Skeletal muscle satellite cell (primary cell): ENCODE measurements around a stretch of chr14.

- CAGE, long polyA plus RNA = no peak
Observed at GRCh38 chr14:101709788-101710576, 51.5 kb upstream of the PPP2R5C start.

DNA sequence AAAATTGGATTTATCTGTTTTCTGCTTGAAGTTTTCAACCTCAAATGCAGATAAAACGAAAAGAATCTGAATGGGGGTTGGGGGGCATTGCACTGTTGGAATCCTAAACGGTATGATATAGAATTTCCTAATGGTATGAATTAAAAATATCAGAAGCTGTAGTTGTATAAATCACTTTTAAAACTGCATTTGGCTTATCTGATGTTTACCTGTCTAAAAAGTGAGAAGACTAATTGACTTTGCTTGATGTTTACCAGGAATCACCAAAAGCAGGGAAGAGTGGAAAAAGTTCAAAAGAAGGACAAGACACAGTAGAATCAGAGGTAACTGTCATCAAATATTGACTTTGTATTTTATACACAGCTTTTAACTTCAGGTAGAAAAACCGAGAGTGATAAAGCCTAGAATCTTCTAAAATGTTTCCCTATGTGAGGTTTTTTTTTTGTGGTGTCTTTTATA is 1.2 kb downstream of the PPP2R5C start:
- CAGE, long polyA plus RNA = no peak

GRCh38 chr14:101780975-101781697 is 19.6 kb downstream of the PPP2R5C start:
- CAGE, long polyA plus RNA = no peak

GRCh38 chr14:101819183-101819576 is 57.7 kb downstream of the PPP2R5C start:
- CAGE, long polyA plus RNA = no peak

DNA sequence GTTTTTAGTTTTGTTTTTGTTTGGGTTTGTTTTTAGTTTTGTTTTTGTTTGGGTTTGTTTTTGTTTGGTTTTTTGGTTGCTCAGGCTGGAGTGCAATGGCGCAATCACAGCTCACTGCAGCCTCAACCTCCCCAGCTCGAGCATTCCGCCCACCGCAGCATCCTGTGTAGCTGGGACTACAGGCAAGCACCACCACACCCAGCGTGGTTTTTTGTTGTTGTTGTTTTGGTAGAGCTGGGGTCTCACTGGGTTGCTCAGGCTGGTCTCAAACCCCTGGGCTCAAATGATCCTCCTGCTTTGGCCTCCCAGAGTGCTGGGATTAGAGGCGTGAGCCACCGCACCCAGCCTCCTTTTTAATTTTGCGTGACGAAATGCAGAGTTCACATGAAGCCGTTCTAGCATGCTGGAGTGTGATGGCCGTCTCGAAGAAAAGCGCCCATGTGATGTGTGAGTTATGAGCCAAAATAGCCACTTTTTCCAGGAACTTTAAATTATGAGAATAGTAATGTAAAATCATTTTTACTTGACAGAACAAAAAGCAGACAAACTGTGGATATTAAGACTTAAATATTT is 58.2 kb downstream of the PPP2R5C start:
- CAGE, long polyA plus RNA = no peak

GRCh38 chr14:101820213-101820847 is 58.8 kb downstream of the PPP2R5C start:
- CAGE, long polyA plus RNA = no peak

GRCh38 chr14:101823377-101824161 is 62.1 kb downstream of the PPP2R5C start:
- CAGE, long polyA plus RNA = no peak

DNA sequence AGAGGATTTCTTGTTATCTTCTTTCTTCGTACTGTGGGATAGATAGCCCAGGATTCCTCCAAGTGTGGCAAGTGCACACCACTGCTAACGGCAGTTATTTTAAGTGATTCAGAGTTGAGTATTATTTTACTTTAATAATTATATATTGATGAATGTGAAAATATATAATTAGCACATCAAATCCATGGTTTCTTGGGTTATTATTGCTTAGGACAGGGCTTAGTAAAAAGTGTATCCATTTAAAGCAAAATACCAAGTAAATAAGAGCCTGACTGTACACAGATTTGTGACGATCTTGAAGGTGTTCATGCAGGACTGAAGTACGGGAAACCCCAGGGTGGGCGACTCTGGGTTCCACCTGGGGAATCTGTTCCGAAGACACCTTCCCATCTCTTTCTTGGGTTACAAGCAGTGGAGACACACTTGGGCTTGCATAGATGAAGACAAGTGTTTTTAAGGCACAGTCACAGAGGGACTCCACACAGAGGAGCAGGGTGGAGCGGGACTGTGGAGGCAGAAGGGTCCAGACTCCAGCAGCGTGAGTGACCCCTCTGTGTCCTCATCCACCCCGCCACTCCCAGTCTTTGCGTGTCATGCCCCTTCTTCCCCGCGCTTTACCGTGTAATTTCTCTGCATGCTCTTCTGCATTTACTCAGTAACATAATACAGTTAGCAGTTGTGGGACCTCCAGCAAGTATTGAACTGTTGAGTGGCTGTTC is 70.9 kb downstream of the PPP2R5C start:
- CAGE, long polyA plus RNA = no peak

DNA sequence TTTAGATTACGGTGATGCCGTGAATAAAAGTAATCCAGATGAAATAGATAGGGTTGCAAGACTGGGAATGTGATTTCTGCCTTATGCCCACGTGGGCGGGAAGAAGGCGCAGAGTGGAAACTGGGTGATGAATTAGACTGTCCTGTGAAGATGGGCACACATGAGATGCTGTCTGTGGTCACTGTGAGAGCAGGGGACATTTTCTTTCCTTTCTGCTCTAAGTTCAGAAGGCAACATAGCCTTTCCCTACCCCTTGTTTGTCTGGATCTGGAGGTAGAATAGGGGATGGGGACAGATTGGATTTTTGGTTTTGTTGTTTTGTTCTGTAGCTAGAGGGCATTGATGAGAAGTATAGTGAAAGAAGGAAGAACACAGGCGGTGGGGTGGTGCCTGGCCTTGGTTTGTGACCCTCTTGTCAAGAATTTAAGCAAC is 97.8 kb downstream of the PPP2R5C start:
- CAGE, long polyA plus RNA = no peak

- CAGE, long polyA plus RNA = no peak
Observed at GRCh38 chr14:101862071-101862605, 100.6 kb downstream of the PPP2R5C start.

- CAGE, long polyA plus RNA = no peak
Observed at GRCh38 chr14:101927724-101928336, 36.5 kb upstream of the DYNC1H1 start.

DNA sequence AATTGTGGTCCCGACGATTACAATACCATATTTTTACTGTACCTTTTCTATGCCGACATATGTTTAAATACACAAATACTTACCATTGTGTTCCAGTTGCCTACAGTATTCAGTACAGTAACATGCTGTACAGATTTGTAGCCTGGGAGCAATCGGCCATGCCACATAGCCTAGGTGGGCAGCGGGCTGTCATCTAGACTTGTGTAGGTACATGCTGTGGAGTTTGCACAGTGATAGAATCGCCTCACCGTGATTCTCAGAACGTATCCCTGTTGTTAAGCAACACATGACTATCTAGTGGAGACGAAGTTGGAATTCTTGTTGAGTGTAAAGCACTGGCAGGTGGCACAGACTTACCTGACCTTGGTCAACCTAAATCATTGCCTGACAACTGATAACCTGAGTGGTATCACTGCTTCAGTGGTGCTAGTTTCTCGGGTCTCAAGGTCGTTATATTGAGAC is 25.5 kb downstream of the DYNC1H1 start:
- CAGE, long polyA plus RNA = no peak

GRCh38 chr14:101997011-101997388 is 32.6 kb downstream of the DYNC1H1 start:
- CAGE, long polyA plus RNA = no peak

DNA sequence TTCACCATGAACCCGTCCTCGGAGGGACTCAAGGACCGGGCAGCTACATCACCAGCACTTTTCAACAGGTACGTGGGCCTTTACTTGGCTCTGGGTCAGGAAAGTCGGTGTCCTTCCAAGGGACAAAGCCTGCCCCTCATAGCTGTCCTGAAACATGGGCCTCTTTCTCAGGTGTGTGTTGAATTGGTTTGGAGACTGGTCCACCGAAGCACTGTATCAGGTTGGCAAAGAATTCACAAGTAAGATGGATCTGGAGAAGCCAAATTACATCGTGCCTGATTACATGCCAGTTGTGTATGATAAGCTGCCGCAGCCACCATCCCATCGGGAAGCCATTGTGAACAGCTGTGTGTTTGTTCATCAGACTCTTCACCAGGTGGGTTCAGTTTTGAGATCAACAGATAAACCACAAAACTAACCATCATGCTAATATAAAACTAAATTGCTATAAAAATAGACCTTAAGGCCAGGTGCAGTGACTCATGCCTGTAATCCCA is 59.0 kb downstream of the HSP90AA1 start:
- CAGE, long polyA plus RNA = no peak

DNA sequence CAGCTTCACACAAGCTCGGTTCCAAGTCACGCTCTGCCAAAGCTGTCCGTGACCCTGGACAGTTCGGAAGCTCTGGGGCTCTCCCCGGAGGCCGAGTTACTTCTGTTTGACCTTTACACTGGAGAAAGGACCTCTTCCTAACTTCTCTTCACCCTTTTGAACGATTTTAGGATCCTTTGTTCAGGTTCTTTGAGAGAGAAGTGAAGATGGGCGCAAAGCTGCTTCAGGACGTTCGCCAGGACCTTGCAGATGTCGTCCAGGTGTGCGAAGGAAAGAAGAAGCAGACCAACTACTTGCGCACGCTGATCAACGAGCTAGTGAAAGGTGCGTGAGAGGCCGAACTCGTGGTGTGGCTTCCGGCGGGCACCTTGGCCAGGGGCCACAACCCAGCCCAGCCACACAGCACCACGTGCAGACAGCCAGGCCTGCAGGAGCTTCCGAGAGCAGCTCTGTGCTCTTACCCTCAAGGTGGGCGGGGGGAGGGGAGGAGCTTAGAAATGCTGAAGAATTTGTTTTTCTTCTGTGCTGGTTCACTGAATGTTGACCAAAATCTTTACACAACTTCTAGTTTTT is 38.4 kb downstream of the HSP90AA1 start:
- CAGE, long polyA plus RNA = no peak

GRCh38 chr14:102050361-102051000 is 36.4 kb downstream of the HSP90AA1 start:
- CAGE, long polyA plus RNA = no peak

GRCh38 chr14:102077326-102077800 is 9.5 kb downstream of the HSP90AA1 start:
- CAGE, long polyA plus RNA = no peak

GRCh38 chr14:102080112-102081463 is 6.3 kb downstream of the HSP90AA1 start:
- CAGE, long polyA plus RNA = no peak

- CAGE, long polyA plus RNA = no peak
Observed at GRCh38 chr14:102083453-102084209, 3.2 kb downstream of the HSP90AA1 start.

GRCh38 chr14:102084585-102085261 is 2.1 kb downstream of the HSP90AA1 start:
- CAGE, long polyA plus RNA = start-site peak on the plus strand at chr14:102084869-102084971, 168 and 167 reads in 2 replicates